AG04449 (cell line): ENCODE measurements around a stretch of chr14.

- RRBS: no CpG with 5 or more reads among the region's 8 CpGs
These were observed 149.5 kb upstream of the C14orf132 start for GRCh38 chr14:95889604-95890052.

DNA sequence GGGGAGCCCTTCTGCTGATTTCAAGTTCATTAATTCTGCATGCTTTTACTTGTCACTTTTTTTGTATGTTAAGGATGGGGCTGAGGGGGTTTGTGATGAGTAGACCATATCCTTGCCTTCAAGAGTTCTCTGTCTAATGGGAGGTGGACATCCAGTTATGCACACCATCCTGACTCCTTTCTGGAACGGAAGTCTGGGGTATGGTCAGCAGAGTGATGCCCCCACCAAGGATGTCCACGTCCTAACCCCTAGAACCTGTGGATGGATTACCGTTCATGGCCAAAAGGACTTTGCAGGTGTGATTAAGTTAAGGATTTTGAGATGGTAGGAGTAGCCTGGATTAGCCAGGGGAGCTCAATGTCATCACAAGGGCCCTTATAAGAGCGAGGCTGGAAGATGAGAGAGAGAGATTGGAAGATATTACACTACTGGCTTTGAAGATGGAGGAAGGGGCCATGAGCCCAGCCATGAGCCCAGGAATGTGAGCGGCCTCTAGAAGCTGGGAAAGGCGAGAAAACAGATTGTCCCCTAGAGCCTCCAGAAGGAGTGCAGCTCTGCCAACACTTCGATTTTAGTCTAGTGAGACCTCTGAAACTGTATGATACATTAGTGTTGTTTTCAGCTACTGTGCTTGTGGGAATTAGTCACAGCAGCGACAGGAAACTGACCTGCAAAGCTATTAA lies 44.1 kb downstream of the C14orf132 start:
- RRBS: no CpG with 5 or more reads among the region's 8 CpGs

DNA sequence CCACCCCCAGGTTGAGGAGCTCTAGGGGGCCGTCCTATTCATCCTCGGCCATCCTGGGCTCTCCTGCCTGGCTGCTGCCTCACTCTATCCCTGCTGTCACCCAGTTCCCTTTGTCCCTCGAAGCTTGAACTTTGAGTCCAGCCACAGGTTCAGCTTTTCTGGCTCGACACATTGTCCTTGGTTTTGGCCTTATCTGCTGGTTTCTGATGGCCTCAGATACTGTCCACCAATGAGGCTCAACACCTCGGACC lies 58.6 kb downstream of the C14orf132 start:
- RRBS: no CpG with 5 or more reads among the region's 5 CpGs

DNA sequence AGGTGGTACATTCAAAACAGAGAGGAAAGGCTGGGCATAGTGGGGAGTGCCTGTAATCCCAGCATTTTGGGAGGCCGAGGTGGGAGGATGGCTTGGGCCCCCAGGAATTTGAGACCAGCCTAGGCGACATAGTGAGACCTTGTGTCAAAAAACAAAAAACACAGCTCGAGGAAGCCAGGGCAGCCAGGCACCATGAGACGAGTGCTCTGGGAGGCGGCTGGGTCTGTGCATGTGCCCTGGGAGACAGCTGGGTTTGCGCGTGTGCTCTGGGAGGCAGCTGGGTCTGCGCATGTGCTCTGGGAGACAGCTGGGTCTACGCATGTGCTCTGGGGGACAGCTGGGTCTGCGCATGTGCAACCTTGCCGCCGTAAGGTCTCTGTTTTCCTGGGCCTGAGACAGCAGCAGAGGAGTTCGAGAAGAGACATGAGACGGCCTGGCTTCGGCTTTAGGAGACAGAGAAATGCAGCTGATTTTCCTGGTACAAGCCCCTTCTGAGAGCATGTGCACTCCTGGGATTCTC lies 3.7 kb upstream of the BDKRB1 start:
- RRBS: no CpG with 5 or more reads among the region's 15 CpGs

- RRBS: no CpG with 5 or more reads among the region's 2 CpGs
These were observed 34.5 kb upstream of the VRK1 start for GRCh38 chr14:96762785-96763058.

- RRBS: no CpG with 5 or more reads among the region's 2 CpGs
These were observed 908.7 kb downstream of the VRK1 start for GRCh38 chr14:97705818-97706298.

DNA sequence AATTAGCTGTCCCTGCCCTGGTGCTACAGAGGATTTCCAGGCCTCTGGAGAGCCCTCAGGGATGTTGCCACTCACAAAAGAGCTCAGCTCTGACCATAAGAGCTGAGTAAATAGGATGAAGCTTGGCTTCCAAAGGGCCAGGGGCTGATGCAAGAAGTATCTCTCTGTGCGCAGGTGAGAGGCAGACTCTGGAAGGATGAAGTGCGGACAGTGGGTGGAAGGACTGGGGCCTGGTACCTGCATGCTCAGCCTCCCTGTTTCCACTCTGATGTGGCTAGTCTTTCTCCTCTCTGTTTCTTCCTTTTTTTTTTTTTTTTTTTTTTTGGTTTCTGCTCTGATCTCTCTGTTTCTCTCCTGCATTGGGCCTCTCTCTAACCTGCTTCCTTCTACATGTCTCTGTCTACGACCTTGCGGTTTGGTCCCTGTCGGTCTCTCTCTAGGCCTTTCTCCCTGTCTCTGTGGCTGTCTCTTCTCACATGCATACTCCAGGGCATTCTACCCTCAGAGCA lies 1096.7 kb downstream of the BCL11B start:
- RRBS: no CpG with 5 or more reads among the region's 5 CpGs

DNA sequence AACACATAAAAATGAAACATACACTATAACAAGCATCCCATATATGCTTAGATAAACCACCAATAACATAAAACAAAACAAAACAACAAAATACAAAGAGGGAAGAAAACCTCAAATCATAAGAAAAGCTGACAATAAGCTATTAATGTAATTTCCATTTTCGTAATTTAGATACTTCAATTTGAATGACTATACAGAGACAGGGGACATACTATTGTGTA lies 788.5 kb downstream of the BCL11B start:
- RRBS: no CpG with 5 or more reads among the region's 1 CpG

GRCh38 chr14:98624659-98625004 lies 647.4 kb downstream of the BCL11B start:
- RRBS: no CpG with 5 or more reads among the region's 4 CpGs

- RRBS: 15% methylated on average over 5 of the region's 28 CpGs
These were observed 82.7 kb downstream of the BCL11B start for GRCh38 chr14:99189144-99189916.

GRCh38 chr14:99236654-99237574 lies 35.1 kb downstream of the BCL11B start:
- RRBS: no CpG with 5 or more reads among the region's 9 CpGs

DNA sequence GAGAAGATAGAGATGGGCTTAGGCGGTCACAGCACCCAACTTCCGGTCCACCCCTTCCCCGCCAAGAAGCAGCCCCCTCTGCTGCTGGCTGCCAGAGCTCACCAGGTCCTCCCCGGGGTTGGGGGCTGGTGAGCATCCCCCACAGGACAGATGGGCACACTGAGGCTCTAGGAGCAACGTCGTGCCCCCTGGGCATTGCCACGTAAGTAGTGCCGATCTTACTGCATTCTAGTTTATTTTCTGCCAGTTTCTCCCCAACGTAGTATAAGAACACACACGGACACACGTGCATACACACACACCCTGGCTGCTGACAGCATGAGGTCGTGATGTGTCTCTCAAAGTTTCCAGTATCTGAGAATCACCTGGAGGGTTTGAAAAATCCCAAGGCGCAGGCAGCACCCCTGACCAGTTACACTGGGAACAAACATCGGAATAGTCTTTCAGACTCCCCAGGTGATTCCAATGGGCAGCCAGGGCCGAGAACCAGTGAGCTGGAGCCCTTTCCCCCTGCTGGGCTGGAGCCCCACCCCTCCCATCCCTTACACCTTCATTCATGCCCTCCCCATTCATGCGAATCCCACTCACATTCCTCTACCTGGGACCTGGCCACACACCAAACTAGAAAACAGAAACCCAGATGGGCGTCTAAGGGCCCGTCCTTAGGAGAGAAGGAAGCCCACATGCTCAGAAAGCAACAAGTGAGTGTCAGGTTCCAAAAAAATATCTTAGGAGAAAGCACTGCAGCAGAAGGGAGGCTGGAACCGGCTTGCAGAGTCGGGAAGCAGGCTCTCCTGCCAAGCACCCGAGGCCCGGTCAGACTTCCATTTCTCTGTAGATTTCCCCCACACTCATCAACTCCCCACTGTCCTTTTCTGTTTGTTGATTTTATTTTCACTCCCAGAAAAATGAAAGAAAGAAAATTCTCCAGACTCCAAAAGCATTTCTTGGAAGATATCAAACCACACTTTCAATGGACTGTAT lies 13.8 kb downstream of the BCL11B start:
- RRBS: 34% methylated on average over 7 of the region's 22 CpGs

DNA sequence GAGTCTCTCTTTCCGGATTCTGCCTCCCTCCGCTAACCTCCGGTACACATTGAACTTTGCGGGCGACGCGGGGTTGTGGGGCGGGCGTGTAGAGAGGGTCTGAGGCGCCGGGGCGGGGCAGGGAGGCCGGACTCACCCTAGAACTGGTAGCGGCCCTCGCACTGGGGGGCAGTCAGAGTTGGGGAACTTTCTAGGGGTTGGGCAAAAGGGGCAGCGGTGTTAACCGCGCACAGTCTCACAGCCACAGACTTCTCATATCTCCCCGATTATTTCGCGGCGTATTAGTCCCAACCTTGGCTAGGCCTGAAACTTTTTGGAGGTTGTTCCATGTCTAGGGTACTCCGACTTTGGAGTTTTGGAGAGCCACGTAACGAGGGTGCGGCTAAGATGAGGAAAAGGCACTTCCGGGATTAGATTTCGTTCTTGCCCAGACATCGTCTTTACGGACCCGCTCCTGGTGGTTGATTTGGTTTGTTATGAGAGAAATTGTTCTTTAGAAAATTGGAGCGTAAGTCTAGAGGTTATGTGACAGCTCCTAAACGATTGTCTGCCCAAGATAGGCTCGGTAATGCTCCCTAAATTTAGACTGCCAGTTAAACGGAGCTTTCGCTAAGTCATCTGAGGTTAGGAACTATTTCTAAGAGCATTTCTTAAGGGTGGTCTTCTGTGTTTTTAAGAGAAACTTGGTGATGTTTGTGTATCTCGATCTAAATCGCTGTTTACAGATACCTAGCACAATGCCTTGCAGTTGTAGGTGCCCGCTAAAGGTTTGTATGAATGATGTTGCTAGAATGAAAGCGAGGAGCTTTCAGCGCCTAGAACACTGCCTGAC lies 580 bp downstream of the CCNK start:
- RRBS: 3% methylated on average over 9 of the region's 41 CpGs

DNA sequence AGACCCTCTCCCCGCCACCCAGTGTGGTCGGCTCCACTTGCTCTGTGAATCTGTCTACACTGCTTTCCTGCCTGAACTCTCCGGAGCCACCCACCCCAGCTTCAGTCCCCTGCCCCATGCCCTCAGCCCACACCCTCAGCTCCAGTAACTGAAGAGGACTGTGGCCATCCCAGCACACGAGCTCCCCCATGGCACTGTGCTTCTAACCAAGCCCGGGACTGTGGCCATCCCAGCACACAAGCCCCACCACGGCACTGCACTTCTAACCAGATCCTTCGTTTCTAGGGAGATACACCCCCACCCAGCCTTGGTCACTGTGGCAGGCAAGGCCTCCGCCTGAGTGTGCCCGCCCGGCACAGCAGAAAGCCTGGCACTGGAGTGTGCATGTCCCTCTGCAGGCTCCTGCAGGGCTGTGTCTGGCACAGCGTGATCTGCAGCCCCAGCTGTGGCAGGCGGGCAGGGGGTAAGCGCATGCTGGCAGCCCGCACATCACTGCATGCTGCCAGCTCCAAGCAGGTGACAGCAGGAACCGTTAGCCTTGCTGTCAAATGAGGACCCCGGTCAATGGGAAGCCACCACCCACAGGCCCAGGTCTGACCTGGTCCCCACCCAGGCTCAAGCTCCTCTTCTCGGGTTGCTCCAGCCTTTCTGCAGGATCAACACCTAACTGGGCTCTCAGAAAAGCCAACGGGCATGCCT lies 49.8 kb downstream of the CCDC85C start:
- RRBS: no CpG with 5 or more reads among the region's 18 CpGs

GRCh38 chr14:99561281-99561693 lies 42.7 kb downstream of the CCDC85C start:
- RRBS: no CpG with 5 or more reads among the region's 9 CpGs

- RRBS: no CpG with 5 or more reads among the region's 11 CpGs
These were observed 7.9 kb downstream of the CCDC85C start for GRCh38 chr14:99595901-99596624.

DNA sequence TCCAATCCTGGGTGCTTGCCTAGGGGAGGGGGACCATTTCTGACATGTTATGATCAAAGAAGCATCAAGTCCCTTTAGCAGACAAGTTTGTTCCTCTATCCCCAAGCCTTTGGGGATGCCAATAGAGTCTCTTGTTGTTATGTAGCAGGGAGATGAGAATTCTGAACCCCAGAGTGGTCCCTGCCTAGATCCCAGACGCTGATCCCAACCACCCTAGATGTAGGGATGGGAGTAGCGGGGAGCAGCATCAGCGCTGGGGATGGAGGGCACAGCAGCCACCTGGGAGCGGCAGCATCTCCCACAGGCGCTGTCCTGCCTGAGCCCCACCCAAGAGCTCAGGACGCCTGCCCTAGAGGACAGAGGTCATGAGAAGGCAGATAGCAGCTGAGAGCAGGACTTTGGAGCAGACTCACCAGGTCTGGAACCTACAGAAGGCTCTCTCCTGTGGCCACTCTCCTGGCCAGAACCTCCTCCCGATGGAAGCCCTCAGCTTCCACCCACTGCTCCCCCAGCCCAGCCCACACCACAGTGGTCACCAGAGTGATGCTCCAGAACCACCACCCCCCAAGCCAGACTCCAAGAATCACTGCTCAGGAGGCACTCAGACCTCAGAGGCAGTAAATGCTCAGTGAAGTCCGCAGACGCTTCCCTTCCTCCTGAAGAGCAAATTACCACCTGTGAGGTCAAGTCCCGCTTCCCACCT lies 7.2 kb downstream of the CCDC85C start:
- RRBS: no CpG with 5 or more reads among the region's 10 CpGs

DNA sequence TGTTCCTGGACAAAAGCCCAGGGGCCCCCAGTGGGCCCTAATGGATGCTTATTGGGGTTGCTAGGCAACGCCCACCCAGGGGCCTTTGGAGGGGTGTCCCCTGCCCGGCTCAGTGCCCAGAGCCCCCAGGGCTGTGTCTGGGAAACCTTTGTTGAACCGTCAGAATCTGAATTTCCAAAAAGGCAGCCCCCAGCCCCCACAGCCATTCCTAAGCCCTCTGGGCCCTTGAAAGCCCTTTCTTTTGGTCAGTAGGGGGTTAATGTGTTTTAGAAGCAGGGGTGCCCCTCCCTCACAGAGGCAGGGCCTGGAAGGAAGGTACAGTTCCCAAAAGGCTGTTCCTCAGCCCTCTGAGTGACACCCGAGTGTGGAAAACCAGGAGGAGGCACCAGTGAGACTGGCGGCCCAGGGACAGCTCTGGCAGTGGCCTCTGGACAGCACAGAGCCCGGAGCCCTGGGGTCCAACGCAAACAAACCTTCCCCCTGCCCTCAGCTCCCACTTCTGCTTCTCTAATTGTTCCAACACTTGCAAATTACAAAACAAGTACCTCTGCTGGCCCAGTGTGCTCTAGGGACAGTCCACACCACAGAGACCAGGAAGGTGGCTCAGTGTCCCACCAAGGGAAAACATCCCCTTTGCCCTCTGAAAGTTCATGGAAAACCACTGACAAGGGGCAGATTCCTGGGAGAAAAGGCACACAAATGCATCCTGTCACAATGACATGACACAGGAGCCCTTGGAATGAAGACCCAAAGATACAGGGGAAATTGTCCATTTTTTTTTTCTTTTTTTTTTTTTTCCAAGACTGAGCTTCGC lies 19.4 kb downstream of the HHIPL1 start:
- RRBS: no CpG with 5 or more reads among the region's 8 CpGs

DNA sequence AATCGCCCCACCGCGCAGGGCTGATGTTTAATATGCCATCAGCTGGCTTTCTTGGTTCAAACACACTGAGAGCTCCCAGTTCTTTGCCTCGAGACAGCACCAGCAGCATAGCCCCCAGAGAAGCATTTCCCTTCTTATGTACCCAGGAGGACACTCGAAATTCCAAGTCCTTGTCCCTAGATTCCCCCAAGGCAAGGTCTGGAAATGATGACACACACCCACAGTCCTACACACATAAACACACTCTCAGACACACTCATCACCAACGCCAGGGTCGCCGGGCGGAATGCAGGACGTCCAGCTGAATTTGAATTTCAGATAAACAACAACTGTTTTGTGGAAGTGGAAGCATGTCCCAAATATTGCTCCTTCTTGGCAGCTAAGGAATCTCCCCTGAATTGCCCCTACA lies 41.1 kb upstream of the EML1 start:
- RRBS: no CpG with 5 or more reads among the region's 10 CpGs

- RRBS: no CpG with 5 or more reads among the region's 8 CpGs
These were observed 34.7 kb upstream of the EML1 start for GRCh38 chr14:99758469-99758989.